ENCODE results near the genes ASB11, VEGFD, RAI2 and BEND2.

- RRBS, result no CpG with 5 or more reads among the region's 5 CpGs
CAGE:
- cytosol, long polyA plus RNA, result no peak
- long polyA plus RNA, result no peak
- nucleus, long polyA plus RNA, result no peak
Measured at GRCh38 chrX:15310079-15310668, 5.3 kb downstream of the ASB11 start.

DNA sequence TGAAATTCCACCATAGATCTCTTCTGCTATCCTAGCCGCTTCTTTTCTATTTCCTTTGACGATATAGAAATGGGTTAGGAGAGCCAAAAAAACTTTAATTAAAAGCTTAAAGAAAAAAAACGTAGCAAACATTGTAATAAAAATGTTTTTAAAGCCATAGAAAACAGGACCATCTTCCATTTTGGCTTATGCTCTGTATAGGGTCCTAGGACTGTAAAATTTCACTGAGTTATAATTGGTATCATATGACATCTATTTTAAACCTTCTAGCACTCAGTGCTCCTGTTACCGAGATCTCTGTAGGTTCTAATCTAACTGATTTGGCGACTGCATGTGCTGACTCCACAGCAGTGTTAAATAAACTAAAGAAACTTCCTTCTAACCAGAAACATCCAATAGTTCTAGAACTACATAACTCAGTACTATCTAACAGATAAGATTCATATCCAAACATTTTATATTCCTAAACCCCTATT lies at the start of gene ASB11:
ASB11 (minus strand) TSS at position 215 of the 476 bp plus-strand sequence.
- RRBS, result no CpG with 5 or more reads among the region's 5 CpGs
CAGE:
- cytosol, long polyA plus RNA, result no peak
- long polyA plus RNA, result no peak
- nucleus, long polyA plus RNA, result no peak

- RRBS, result no CpG with 5 or more reads among the region's 2 CpGs
CAGE:
- cytosol, long polyA plus RNA, result no peak
- long polyA plus RNA, result no peak
- nucleus, long polyA plus RNA, result no peak
Measured at GRCh38 chrX:15384313-15384593, at the start of gene VEGFD. Gene VEGFD (minus strand): TSS chrX:15384413.

DNA sequence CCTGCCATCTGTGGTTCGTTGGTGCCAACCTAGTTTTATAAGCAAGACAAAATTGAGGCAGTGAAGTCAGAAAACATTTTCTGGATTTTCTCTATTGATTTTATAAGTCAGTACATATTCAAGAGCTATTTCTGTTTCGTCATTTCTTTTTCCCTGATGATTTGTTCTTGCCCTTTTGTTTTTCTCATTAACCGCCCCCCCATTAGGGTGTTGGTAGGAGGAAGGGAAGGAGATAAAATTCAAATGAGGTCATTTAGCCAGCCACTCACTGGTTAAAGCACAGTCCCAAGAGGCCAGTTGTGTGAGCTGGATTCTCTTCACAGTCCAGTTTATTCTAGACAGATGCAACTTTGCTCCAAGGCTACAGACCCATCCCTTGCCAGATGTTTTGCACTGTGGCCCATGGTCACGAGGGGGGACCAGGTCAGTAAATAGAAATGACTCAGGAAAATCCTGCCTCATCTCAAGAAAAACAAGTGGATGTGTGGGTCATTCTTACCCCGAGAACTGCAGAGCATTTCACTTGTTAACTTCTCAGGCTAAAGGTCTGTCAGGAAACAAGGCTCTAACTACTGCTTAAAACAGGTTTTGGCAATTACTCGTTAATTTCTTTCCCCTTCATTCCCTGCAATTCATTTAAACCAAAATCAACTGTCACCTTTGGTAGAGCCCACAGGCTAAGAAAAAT lies 20.5 kb upstream of the VEGFD start:
- RRBS, result no CpG with 5 or more reads among the region's 6 CpGs
CAGE:
- cytosol, long polyA plus RNA, result no peak
- long polyA plus RNA, result no peak
- nucleus, long polyA plus RNA, result no peak

DNA sequence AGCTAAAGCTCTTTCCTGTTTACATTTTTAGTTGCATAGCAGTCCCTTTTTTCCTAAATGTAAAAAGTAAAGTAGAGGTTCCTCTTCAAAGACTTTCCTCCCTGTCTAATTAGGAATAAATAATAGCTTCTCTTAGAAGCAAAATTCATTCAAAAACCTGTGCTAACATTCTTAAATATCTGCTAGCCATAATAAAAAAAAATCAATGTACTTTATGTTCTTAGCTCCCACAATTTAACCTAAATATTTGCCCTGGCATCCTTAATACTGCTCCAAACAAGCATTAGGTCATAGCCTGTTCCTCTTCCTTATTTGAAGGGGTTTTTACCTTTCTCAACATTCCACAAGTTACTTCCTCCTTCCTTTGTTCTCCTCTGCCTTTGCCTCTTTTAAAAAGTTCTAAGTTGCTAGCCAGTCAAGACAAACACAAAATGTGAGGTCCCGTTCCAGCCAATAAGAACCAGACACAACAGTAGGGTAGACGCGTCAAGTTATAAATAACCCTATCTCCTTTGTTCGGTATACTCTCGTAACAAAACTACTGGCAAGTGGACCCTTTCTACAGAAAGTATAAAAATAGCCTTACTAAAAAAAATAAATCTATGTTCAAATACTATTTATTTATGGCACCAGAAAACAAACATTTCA lies 6.2 kb upstream of the ACE2 start:
- RRBS, result no CpG with 5 or more reads among the region's 5 CpGs
CAGE:
- cytosol, long polyA plus RNA, result no peak
- long polyA plus RNA, result no peak
- nucleus, long polyA plus RNA, result no peak

DNA sequence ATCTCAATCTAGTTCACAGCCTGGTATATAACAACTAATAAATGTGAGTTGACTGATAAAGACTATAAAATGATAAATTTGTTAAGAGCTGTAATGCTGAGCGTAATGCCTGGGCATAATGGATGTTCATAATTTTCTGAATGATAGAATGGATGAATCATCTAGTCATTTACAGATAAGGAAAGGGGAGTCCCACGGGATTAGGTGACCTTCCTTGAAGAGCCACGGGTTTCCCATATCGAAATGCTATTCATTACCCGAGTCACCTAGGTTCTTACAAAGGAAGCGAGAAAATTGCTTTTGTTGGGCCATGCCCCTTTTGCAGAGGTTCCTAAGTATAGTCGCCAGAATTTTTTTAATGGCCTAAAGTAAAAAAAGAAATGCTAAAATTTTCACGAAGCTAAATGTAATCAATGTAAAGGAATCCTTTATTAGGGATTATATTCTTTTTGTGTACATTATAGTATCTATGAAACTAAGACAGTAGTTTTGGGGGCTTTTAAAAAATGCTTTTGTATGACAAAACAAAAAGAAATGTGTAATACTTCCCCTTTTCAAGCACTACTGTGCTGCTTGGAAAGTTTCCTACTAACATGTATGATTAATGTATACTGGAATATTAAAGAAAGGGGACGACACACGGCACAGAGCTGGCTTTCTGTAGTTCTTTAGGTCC lies 1.3 kb upstream of the AP1S2 start:
- RRBS, result no CpG with 5 or more reads among the region's 10 CpGs
CAGE:
- cytosol, long polyA plus RNA, result no peak
- long polyA plus RNA, result no peak
- nucleus, long polyA plus RNA, result no peak

GRCh38 chrX:15873317-15873752 lies 18.7 kb upstream of the AP1S2 start:
- RRBS, result no CpG with 5 or more reads among the region's 3 CpGs
CAGE:
- cytosol, long polyA plus RNA, result no peak
- long polyA plus RNA, result no peak
- nucleus, long polyA plus RNA, result no peak

DNA sequence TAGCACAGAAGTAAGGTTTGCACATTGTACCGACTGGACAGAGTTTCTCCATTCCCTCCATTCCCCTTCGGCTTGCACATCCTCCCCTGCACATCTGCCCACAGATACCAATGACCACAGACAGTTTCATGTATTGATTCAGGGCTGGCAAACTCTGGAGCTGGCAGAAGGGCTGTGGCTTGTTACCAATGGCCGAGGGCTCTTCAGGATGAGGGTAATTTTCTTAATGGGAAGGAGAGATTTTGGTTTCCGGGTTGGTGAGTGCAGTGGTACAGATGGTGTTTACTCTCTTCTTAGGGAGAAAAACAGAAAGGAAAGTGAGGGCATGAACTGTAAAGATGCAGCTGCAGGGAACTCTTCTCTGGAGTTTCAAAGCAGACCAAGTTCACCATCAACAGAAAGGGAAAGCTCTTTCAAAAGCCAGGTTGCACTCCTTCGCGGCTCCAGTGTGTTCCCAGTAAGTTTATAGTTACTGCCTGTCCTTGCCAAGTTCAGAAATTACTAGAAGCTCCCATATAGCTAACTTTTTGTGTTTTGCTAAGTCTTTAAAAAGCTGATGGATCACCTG lies 2.4 kb downstream of the GRPR start:
- RRBS, result no CpG with 5 or more reads among the region's 6 CpGs
CAGE:
- cytosol, long polyA plus RNA, result no peak
- long polyA plus RNA, result no peak
- nucleus, long polyA plus RNA, result no peak

GRCh38 chrX:16882616-16883306 lies 12.6 kb upstream of the RBBP7 start:
- RRBS, result no CpG with 5 or more reads among the region's 24 CpGs
CAGE:
- cytosol, long polyA plus RNA, result no peak
- long polyA plus RNA, result no peak
- nucleus, long polyA plus RNA, result no peak

GRCh38 chrX:16883307-16883623 lies 13.1 kb upstream of the RBBP7 start:
- RRBS, result no CpG with 5 or more reads among the region's 6 CpGs
CAGE:
- cytosol, long polyA plus RNA, result no peak
- long polyA plus RNA, result no peak
- nucleus, long polyA plus RNA, result no peak

GRCh38 chrX:17149195-17150014 lies 202.9 kb downstream of the REPS2 start:
- RRBS, result no CpG with 5 or more reads among the region's 17 CpGs
CAGE:
- cytosol, long polyA plus RNA, result no peak
- long polyA plus RNA, result no peak
- nucleus, long polyA plus RNA, result no peak

- RRBS, result no CpG with 5 or more reads among the region's 10 CpGs
CAGE:
- cytosol, long polyA plus RNA, result no peak
- long polyA plus RNA, result no peak
- nucleus, long polyA plus RNA, result no peak
Measured at GRCh38 chrX:17348350-17348566, 26.7 kb upstream of the NHS start.

- RRBS, result no CpG with 5 or more reads among the region's 9 CpGs
CAGE:
- cytosol, long polyA plus RNA, result no peak
- long polyA plus RNA, result no peak
- nucleus, long polyA plus RNA, result no peak
Measured at GRCh38 chrX:17414252-17414862, 39.4 kb downstream of the NHS start.

- RRBS, result no CpG with 5 or more reads among the region's 41 CpGs
CAGE:
- cytosol, long polyA plus RNA, result no peak
- long polyA plus RNA, result no peak
- nucleus, long polyA plus RNA, result no peak
Measured at GRCh38 chrX:17736747-17737389, 425 bp upstream of the SCML1 start.

- RRBS, result 0% methylated on average over 1 of the region's 54 CpGs
CAGE:
- cytosol, long polyA plus RNA, result no peak
- long polyA plus RNA, result no peak
- nucleus, long polyA plus RNA, result no peak
Measured at GRCh38 chrX:17861156-17861819, at the start of gene RAI2. Gene RAI2 (minus strand): TSS chrX:17861298.

DNA sequence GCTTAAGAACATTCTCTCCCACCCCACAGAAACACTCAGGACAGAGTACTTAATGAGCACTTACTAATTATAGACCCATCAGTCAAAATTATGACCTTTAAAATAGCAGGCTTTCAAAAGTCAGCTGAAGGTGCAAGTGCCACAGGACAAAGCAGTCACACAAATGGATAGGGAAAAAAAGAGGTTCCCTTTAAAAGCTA lies 69.0 kb downstream of the BEND2 start:
CAGE:
- cytosol, long polyA plus RNA, result no peak
- long polyA plus RNA, result no peak
- nucleus, long polyA plus RNA, result no peak

GRCh38 chrX:18220607-18221012 lies at the start of gene BEND2:
Gene BEND2 (minus strand): TSS chrX:18220886.
- RRBS, result 92% methylated on average over 1 of the region's 24 CpGs
CAGE:
- cytosol, long polyA plus RNA, result no peak
- long polyA plus RNA, result no peak
- nucleus, long polyA plus RNA, result no peak

- RRBS, result 86% methylated on average over 2 of the region's 17 CpGs
CAGE:
- cytosol, long polyA plus RNA, result no peak
- long polyA plus RNA, result no peak
- nucleus, long polyA plus RNA, result no peak
Measured at GRCh38 chrX:18603645-18604783, 67.9 kb downstream of the RS1 start.

DNA sequence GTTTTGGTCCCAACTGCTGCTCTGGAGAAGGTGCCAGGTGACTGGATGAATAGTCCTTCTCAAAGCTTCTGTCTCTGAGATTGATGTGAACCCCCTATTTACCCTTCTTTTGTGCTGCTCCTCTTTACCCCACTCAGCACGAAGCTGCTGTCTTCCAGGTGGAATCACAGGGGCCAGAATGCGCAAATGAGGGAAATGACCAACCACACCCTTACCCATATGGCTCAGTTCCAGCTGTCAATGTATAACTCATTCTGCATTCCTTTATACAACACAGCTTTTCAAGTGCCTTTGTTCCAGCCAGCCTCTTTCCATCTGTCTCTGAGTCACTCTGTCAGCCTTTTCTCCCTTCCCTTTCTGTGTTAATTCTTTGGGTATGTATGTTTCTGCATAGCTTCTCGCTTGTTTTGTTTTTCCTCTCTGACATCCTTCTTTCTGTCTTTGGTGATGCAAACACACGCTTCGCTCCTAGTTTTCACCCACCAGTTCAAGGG lies 54.6 kb downstream of the RS1 start:
- RRBS, result no CpG with 5 or more reads among the region's 5 CpGs
CAGE:
- cytosol, long polyA plus RNA, result no peak
- long polyA plus RNA, result no peak
- nucleus, long polyA plus RNA, result no peak

- RRBS, result no CpG with 5 or more reads among the region's 12 CpGs
CAGE:
- cytosol, long polyA plus RNA, result no peak
- long polyA plus RNA, result no peak
- nucleus, long polyA plus RNA, result no peak
Measured at GRCh38 chrX:18650360-18650695, 21.6 kb downstream of the RS1 start.

Measured in H1 (cell line).